AG10803 (cell line): ENCODE measurements around a stretch of chr5.

GRCh38 chr5:1185428-1186447, 15.7 kb upstream of the SLC6A19 start:
- RRBS = no CpG with 5 or more reads among the region's 17 CpGs

GRCh38 chr5:1224952-1225368, 221 bp upstream of the SLC6A18 start:
- RRBS = 79% methylated on average over 5 of the region's 13 CpGs

DNA sequence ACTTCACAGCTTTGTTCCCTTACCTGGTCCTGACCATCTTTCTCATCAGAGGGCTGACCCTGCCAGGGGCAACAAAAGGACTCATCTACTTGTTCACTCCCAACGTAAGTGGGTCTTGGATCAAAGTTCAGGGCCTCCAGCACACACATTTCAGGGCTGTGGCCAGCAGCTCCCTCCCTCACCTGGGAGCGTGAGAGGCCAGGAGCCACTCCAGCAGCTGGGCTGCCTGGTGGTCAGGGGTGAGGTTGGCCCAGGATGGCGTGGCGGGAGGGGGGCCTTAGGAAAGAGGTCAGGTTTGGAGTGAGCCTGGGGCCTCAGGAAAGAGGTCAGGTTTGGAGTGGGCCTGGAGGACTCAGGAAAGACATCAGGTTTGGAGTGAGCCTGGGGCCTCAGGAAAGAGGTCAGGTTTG, 12.8 kb downstream of the SLC6A18 start:
- RRBS = no CpG with 5 or more reads among the region's 4 CpGs

DNA sequence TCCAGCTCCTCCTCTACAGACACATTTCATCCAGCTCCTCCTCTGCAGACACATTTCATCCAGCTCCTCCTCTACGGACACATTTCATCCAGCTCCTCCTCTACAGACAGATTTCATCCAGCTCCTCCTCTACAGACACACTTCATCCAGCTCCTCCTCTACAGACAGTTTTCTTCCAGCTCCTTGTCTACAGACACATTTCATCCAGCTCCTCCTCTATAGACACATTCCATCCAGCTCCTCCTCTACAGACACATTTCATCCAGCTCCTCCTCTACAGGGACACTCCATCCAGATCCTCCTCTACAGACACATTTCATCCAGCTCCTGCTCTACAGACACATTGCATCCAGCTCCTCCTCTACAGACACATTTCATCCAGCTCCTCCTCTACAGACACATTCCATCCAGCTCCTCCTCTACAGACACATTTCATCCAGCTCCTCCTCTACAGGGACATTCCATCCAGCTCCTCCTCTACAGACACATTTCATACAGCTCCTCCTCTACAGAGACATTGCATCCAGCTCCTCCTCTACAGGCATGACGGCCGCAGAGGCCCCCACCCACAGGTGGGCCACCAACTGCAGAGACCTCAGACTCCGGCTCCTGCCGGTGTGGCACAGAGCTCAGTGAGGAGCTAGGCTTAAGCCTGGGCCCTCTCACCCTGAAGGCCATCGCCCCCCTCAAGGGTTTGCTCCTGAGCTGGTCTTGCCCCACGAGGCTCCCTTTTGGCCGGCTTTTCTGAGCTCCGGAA, 16.2 kb downstream of the CLPTM1L start:
- RRBS = no CpG with 5 or more reads among the region's 9 CpGs

GRCh38 chr5:1341805-1342354, 3.0 kb downstream of the CLPTM1L start:
- RRBS = no CpG with 5 or more reads among the region's 19 CpGs

DNA sequence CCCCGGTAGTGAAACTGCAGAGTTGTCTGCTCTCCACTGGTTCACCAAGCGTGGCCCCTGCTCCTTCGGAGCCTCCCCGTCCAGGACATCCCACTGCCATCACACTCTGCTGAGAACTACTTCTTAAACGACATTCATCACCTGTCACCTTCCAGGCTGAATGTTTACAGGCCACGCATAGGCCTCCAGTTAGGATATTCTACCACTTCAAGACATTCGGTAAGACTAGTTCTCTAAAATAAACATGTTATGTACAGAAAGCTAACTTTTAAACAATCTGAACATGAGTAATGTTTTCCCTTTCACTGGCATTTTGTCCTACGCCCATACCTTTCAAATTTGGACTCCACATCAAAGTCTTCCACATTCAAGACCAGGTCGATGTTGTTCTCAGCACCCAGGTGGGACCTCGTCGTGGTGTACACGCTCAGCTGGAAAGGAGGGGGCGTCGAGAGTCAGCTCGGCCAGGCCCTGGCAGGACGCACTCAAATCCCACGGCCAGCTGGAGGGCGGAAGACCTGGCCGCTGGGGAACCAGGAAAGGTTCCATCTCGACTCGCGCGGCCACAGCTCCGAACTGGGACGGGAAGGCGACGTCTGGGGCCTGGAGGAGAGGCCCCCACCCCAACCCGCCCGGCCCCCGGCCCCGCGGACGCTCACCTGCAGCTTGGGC, 742 bp downstream of the CLPTM1L start:
- RRBS = 2% methylated on average over 4 of the region's 33 CpGs

DNA sequence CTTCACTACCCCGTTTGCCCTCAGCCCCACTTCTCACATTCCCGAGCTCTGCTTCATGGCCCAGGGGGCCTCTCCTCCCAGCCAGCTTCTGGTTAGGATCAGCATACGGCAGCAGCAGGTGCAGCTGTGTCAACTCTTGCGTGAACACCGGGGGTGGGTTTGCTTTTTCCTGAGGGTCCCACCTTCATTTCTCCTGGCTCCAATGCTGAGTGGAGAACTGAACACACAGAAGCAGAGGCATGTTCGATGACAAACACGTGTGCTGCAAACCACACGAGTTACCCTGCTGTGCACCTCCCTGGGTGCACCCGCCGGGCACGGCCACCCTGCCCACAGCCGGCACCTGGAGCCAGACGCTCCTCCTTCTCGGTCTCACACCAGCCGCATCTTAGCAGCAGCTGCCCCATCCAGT, 14.9 kb upstream of the SLC6A3 start:
- RRBS = no CpG with 5 or more reads among the region's 15 CpGs

DNA sequence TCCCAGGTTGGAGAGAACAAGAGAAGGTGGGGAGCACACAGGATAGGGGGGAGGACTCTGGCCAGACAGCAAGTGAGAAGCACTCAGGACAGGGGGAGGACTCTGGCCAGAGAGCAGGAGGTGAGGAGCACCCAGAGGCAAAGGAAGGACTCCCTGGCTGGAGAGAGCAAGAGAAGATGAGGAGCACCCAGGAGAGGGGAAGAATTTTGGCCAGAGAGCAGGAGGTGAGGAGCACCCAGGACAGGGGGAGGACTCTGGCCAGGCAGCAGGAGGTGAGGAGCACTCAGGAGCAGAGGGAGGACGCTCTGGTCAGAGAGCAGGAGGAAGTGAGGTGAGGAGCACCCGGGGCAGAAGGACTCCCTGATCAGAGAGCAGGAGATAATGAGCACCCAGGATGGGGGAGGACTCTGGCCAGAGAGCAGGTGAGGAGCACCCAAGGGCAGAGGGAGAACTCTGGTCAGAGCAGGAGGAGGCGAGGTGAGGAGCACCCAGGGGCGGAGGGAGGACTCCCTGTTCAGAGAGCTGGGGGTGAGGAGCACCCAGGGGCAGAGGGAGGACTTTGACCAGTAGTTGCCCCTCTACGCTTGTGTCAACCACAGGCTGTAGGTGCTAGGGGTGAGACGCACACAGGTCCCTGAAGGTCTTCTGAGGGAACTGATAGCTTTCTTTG, 26.6 kb upstream of the SLC6A3 start:
- RRBS = no CpG with 5 or more reads among the region's 6 CpGs

- RRBS = no CpG with 5 or more reads among the region's 25 CpGs
Observed at GRCh38 chr5:1479344-1480227, 34.3 kb upstream of the SLC6A3 start.

- RRBS = no CpG with 5 or more reads among the region's 4 CpGs
Observed at GRCh38 chr5:1508443-1508646, 15.4 kb downstream of the LPCAT1 start.

GRCh38 chr5:1516825-1517553, 6.8 kb downstream of the LPCAT1 start:
- RRBS = 93% methylated on average over 1 of the region's 15 CpGs

DNA sequence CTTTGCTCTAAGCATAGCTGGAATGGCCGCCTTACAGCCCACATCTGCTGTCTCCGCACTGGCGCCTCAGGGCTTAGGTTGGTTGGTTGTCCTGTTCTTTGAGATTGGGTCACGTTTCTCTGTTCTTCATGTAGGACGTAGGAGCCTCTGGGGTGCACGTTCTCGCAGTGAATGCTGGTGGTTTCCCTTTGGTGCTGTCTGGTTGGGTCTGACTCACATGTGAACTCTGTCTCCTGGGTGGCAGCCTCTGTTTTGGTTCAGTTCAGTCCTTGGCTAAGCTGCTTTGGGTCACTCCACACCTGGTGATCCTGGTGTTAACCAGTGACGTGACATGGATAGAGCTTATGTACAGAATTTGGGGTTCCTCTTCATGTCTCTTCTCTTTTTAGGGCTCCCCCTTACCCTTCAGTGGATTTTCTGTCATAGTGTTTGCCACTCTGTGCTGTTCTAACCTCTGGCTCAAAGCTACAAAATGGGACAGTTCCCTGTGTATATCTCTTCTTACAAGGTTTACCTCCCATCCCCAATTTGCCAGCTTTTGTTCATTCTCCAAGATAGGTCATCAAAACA, 12.6 kb upstream of the LPCAT1 start:
- RRBS = no CpG with 5 or more reads among the region's 8 CpGs

- RRBS = no CpG with 5 or more reads among the region's 28 CpGs
Observed at GRCh38 chr5:1555068-1556021, 31.6 kb upstream of the LPCAT1 start.

DNA sequence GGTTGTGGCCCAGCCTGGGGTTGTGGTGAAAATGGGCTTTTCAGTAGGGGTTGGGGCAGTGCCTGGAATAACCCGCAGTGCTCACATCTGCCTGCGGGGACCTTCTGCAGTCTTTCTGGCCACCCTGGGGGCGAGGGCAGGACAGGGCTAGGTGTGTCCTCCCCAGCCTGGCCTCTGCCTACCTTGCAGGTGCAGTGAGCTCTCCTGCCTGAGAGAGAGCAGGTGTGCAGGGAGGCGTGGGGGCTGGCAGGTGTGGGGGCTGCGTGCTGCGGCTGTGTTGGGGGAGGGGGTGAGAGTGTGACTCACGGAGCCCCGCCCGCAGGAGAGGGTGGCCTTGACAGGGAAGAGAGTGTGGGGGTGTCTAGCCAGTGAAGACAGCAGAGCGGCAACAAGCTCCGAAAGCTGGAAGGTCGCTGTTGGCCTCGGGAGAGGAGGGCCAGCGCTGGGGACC, 131.4 kb downstream of the MRPL36 start:
- RRBS = no CpG with 5 or more reads among the region's 14 CpGs

- RRBS = no CpG with 5 or more reads among the region's 6 CpGs
Observed at GRCh38 chr5:1800127-1800313, 383 bp upstream of the MRPL36 start.

DNA sequence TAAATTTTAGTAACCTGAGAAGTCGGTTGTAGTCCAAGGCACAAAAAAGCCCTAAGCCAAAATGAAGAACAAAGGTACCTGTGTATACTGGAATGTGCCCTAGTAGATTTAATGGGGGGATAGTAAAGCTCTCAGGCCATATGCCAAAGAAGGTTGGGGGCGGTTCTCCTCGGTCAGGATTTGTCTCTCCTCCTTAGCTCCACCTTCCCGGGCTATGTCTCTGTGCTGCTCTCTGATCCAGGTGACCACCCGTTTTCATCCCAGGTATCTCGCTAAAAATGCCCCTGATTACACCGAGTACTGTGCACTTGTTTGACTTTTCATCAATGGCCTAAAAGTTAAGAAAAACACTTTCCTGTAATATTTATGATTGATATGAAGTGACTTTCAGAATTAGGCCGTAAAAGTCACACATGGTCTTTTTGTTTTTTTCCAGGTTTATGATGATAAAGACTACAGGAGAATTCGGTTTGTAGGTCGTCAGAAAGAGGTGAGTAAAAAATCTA, 731 bp downstream of the NDUFS6 start:
- RRBS = no CpG with 5 or more reads among the region's 10 CpGs

GRCh38 chr5:1886676-1887884, 4.4 kb upstream of the IRX4 start:
- RRBS = 4% methylated on average over 72 of the region's 132 CpGs

DNA sequence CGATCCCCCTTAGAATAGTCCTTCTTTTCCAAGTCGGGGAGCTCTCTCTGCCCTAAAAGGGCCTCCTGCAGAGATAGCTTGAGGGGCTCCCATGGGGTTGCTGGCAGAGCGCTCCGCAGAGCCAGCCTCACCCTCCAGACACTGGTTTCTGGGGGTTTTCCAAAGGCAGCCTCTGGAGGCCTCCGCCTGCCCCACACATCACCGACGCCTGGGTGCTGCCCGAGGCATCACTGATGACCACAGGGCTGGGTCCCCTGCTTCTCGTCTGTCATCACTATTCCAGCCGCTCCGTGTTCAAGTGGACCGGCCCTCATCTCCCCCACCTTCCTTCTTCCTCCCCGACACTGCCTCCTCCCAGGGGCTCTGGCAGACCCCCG, 64.0 kb upstream of the IRX4 start:
- RRBS = 48% methylated on average over 1 of the region's 14 CpGs

DNA sequence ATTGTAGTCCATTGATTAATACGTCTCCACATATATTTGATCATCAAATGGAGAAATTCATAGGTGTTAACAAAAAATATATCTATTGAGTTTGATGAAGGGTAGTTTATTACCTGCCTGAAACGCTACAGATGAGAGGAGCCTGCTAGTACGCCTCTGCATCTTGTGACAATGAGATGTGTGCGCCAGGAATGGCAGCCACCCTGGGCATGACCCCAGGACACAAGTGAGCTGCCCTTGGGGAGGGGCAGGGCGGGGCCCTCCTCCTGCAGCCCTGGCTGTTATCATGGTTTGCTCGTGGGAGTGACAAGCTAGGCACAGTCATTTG, 128.7 kb upstream of the IRX4 start:
- RRBS = no CpG with 5 or more reads among the region's 6 CpGs

- RRBS = no CpG with 5 or more reads among the region's 11 CpGs
Observed at GRCh38 chr5:2011774-2012205, 129.1 kb upstream of the IRX4 start.